Heart right ventricle (tissue), 2 donors: ENCODE measurements around the genes TMEM156, RFC1 and UGDH.

DNA sequence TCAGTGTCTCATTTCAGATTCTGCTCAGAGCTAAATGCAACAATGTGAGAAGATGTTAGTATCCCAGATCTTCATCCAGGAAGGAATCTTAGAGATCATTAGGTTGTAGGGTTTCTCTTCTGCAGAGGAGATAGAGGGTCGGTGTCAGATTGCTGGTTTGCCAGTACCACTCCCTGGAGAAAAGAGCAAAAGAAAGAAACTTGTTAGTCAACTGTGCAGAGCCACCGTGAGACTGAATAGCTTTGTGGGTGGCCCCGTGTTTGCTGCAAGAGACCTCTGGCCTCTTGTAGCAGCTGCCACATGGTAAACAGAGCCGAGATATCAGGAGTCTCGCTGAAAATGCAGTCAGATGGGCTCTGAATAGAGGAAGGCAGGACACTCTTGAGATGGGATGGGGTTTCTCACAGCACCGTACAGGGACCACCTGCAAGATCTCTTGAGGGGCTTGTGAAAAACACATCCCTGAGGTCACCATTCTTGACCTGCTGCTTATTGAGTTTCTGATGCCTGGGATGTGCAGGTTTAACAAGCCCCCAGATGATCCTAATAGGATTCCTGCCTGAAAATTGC lies 149.7 kb downstream of the PTTG2 start:
- PRO-cap, 2 experiments = no peak in any of the 2 experiments

GRCh38 chr4:38140488-38141294 lies 180.5 kb downstream of the PTTG2 start:
- PRO-cap, 2 experiments = no peak in any of the 2 experiments

- PRO-cap, 2 experiments = no peak in any of the 2 experiments
These were observed 270.1 kb downstream of the PTTG2 start for GRCh38 chr4:38230104-38230948.

- PRO-cap, 2 experiments = no peak in any of the 2 experiments
These were observed 350.4 kb downstream of the PTTG2 start for GRCh38 chr4:38310610-38310967.

GRCh38 chr4:38314665-38315111 lies 349.3 kb upstream of the KLF3 start:
- PRO-cap, 2 experiments = no peak in any of the 2 experiments

DNA sequence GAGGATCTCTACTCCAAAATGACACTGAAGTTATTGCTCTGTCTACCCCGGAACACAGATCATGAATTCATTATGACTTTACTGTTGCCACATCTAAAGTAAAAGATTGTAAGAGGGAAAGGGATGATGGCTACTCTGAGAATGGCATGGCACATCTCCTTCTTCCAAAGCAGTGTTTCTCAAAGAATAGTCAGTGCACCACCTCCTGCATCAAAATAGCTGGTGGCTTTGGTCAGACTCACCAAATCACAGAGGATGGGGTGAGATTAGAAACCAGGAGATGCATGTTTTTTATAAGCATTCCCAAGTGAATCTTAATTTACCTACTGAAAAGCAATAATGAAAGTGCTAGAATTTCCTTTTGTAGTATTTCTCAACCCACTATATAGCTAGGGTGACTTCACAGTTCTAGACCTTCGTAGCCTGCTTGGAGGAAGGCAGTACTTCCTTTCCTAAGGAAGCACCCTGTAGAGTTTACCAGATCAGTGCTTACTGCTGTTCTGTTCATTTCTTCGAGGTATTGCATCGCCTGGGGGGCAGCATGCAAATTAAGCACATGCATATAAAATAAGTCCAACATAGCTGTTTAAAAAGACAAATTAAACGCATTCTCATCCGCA lies 340.8 kb upstream of the KLF3 start:
- PRO-cap, 2 experiments = no peak in any of the 2 experiments

GRCh38 chr4:38625474-38625937 lies 38.5 kb upstream of the KLF3 start:
- PRO-cap, 2 experiments = no peak in any of the 2 experiments

DNA sequence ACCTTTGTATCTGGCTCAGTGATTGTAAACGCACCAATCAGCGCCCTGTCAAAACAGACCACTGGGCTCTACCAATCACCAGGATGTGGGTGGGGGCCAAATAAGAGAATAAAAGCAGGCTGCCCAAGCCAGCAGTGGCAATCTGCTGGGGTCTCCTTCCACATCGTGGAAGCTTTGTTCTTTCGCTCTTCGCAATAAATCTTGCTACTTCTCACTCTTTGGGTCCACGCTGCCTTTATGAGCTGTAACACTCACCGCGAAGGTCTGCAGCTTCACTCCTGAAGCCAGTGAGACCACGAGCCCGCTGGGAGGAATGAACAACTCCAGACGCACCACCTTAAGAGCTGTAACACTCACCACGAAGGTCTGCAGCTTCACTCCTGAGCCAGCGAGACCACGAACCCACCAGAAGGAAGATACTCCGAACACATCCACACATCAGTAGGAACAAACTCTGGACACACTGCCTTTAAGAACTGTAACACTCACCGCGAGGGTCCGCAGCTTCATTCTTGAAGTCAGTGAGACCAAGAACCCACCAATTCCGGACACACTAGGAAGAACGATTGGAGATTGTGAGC lies 36.4 kb upstream of the KLF3 start:
- PRO-cap, 2 experiments = no peak in any of the 2 experiments

DNA sequence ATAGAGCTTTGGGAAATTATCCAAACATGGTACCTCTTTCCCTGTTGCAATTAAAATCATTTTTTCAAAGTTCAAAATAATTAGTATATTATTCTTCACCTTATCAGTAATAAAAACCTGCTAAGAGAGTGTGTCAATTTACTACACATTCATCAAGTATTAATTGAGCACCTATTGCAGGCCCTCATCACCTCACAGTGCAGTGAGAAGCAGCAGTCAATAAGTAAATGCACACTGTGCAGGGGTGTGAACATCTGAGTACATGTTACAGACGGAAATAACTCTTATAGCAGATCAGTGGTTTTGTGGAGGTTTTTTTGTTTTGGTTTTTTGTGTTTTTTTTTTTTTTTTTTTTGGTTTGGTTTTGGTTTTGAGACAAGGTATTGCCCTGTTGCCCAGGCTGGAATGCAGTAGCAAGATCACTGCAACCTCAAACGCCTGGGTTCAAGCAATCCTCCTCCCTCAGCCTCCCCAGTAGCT lies 20.2 kb downstream of the KLF3 start:
- PRO-cap, 2 experiments = no peak in any of the 2 experiments

GRCh38 chr4:38804114-38804694 lies 387 bp downstream of the TLR1 start:
- PRO-cap, 2 experiments = no peak in any of the 2 experiments

- PRO-cap, 2 experiments = no peak in any of the 2 experiments
These were observed 20.8 kb upstream of the TLR1 start for GRCh38 chr4:38825383-38825739.

- PRO-cap, 2 experiments = no peak in any of the 2 experiments
These were observed 21.3 kb upstream of the TLR1 start for GRCh38 chr4:38825879-38826386.

DNA sequence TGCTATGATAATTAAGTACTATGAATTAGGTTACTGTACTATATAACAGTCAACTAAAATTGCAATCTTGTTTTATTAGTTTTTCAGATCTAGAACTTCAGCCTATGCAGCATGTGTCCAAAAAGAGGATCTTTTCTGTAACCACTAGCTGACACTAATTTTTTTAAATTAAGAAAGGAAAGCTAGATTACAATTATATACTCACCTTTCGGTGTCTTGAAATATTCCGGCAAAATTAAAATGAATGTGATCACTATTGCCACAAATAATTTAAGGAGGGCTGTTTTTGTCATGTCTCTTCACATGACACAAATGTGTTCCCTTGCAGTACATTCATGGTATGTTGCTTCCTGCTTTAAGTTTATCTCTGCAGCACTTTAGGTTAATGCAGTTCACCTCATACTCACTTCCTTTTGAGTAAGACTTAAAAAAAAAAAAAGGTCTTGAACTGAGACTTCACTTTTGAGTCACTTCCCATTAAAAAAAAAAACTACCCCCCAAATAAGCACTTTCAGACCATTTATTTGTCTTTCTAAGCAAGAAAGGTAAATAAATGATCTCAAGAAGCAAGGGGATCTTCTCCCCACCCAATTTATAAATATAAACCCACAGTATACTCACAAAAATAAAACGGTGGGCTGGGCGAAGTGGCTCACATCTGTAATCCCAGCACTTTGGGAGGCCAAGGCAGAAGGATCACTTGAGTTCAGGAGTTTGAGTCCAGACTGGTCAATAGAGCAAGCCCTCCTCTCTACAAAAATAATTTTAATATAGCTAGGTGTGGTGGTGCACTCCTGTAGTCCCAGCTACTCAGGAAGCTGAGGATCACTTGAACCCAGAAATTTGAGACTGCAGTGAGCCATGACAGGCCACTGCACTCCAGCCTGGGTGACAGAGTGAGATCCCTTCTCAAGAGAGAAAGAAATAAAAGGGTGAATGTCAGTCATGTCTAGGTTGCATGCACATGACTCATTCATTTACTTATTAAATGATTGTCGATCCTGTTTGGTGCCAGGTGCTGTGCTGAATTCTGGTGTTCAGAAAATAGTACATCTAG lies at the start of gene TMEM156:
Gene TMEM156, minus strand, starts transcription at position 389 of the 1,057 bp plus-strand sequence.
- PRO-cap, 2 experiments = no peak in any of the 2 experiments

GRCh38 chr4:39103047-39103663 lies 41.1 kb downstream of the KLHL5 start:
- PRO-cap, 2 experiments = no peak in any of the 2 experiments

GRCh38 chr4:39117700-39118397 lies 55.8 kb downstream of the KLHL5 start:
- PRO-cap, 2 experiments = no peak in any of the 2 experiments

GRCh38 chr4:39231606-39232518 lies 49.5 kb downstream of the WDR19 start:
- PRO-cap, 2 experiments = no peak in any of the 2 experiments

DNA sequence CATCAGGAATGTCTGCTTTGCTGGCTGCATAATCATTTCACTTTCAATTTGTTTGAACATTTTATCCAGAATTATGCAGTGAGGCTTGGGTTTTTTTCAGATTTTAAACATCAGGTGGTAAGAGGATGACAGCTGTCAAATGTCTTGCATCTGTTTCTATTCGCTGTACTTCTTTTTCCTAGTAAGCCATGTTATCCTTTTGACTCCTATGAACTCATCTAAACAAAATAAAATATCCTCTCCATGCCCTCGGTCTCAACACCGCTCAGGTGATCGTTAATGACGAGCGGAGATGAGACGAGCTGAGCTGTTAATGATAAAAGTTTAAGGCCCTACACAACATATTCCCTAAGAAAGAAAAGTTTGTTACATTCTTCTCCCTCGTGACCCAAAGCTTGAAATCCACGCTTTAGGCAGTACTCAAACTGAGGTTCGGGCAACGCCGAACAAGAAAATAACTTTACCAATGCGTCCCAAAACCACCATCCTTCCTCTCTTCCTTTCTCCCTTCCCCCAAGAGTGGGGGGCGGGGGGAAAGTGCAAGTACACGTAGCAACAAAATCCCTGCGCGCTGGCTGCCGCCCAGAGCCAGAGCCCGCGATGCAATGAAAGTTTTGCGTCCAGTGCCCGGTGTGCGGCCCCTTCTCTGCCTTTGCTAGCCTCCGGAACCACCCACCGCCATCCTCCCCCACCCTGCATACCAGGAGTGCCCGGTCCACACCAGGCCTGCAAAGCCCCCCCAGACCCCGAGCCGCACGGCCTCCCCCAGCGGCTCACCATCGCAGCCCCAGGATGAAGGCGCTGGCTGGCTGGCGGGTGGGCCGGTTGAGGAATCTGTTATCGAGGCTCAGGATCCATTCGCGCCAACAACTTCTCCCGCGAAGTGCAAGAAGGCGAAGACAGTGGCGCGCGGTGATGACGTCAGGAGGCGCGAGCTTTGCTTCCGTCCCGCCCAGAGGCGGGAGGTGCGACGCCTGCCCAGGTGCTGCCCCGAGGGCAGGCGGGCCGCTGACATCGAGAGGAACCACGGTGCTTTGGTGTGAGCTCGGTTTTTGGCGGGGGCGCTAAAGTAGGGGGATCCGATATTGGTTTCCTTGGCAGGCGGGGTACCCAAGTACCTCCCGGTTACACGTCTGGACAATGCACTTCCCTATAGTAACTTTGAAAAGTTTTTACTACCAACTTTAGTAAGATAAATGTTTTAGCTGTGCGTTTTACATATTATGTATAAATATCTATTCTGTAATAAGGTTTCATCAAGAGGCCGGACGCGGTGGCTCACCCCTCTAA lies at the start of gene RFC1:
Gene RFC1, minus strand, starts transcription at position 901 of the 1,290 bp plus-strand sequence.
- PRO-cap, 2 experiments = peak in 2 of 2 experiments; most common plus-strand start position 946 of the sequence (in 1); most common minus-strand start position 887 of the sequence (in 1)

- PRO-cap, 2 experiments = peak in 2 of 2 experiments; most common minus-strand start chr4:39527525 (in 1)
These were observed at the start of gene UGDH for GRCh38 chr4:39526856-39527680. Gene UGDH (minus strand): TSS chr4:39527439.

DNA sequence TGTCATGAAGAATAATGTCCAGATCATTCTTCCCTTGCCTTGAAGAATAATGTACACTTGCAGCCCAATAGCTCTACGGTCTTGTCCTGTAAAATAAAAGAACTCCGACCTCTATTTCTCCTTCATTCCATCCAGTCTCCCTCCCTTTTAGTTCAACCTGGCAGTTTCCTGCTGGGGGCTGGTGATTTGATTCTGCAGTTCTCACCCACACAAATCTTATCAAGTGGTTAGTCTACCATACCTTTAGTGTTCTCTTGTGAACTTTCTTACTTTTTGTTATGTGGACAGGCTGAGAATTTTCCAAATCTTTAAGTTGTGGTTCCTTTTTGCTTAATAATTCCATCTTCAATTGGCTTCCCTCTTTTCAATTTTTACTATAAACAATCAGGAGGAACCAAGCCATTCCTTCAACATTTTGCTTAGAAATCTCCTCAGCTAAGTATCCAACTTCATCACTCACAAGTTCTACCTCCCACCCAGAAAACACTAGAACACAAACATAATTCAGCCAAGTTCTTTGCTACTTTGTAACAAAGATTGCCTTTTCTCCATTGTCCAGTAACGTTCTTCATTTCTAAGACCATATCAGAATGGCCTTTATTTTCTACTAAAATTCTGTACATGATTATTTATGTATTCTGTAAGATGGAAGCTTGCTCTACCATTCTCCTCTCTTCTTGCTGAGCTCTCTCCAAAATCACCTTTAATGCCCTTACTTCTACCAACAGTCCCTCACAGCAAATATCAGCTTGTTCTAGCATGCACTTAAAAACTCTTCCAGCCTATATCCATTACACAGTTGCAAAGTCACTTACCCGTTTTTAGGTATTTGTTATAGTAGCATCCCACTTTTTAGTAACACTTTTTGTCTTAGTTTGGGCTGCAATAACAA lies 52.5 kb downstream of the SMIM14 start:
- PRO-cap, 2 experiments = no peak in any of the 2 experiments

GRCh38 chr4:39698469-39698945 lies 571 bp downstream of the UBE2K start:
- PRO-cap, 2 experiments = peak in 2 of 2 experiments; most common plus-strand start chr4:39698562 (in 1); most common minus-strand start chr4:39698512 (in 1)